Mammary epithelial cell (primary cell): ENCODE results near the genes TMEM266, ISL2, PSTPIP1 and HMG20A.

DNA sequence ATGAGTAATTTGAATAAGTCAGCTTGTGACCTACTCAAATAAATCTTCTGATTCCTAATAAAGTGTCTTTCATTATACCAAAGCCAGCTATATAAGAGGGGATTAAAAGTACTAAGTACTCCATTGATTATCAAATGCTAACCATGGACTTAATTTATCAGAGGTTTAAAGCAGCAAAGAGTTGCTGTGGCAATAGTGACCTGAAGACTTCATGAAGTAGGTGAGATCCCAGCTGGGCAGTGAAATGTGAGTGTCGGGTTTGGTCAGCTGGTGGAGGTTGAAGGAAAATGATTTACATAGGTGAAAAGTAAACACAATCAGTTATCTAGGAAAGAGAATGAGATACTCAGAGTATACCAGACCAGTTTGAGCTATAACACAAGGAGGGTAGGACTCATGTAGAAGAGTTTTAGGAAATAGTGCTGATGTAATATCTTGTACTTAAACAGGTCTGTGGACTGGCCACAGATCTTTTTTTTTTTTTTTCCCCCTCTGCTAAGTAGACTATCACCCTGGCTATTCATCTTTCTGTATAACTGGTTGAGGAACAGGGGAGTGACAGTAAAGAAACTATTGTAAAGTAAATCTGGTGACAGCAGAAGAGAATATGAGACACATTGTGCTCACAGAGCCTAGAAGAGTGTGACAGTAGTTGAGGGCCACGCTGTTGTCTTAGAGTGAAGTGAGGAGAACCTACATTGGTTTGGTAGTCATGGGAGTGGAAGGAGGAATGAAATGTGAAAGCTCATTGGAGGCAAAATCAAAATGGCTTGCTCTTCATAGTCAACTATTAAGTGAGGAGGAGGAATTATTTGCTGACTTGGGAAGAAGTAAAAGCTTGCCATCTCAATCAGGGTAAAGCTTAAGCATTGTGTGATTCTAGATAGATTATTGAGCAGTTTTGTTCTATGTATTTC lies 16.3 kb upstream of the FBXO22 start:
- CAGE, long polyA plus RNA, result no peak
- RRBS, result no CpG with 5 or more reads among the region's 2 CpGs

GRCh38 chr15:75941466-75942680 lies 38.2 kb downstream of the FBXO22 start:
- CAGE, long polyA plus RNA, result no peak
- RRBS, result no CpG with 5 or more reads among the region's 6 CpGs

- CAGE, long polyA plus RNA, result no peak
- RRBS, result 2% methylated on average over 34 of the region's 102 CpGs
These were observed at the start of gene TMEM266 for GRCh38 chr15:76059500-76060439. TSS of gene TMEM266 (plus strand) at chr15:76059985.

DNA sequence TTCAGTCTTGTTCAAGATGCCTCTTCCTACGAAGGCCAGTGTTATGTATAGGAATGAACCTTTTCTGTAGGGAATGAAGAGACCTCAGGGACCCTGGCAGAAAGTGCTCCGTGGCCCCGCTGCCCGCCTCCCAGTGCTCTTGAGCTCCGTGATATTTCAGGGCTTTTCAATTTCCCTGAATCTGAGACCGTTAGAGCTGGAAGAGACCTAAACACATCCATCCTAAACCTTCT lies 80.6 kb downstream of the TMEM266 start:
- CAGE, long polyA plus RNA, result no peak
- RRBS, result no CpG with 5 or more reads among the region's 6 CpGs

DNA sequence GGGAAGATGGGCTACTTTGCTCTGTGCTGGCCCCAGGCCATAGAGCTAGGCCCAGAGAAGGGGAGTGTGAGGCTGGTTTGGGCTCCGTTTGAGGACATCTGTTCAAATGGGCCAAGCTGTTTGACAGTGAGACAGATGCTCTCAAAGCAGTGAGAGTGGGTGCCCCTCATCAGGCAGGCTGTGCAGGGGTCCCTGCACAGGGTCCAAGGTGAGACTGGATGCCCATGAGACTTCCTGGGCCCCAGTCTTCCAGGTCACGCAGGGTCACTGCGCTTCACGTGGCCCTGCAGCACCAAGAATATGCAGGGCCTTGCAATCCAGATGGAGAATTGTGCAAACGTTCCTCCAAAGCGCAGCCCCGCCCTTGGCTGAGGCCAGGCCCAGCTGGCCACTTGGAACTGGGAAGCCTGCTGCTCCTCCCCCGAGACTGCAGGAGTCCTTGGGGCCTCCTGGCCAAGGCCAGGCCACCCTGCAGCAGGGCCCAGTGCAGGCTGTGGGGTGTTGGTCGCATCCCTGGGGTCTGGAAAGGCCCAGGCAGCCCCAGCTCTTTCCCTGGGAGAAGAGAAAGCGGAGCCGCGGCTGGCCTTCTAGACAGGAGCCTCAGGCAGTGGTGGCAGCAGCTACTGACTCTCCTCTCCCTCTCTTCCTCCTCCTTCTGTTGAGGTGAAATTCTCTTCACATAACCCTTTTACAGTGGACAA lies 103.6 kb downstream of the TMEM266 start:
- CAGE, long polyA plus RNA, result no peak
- RRBS, result no CpG with 5 or more reads among the region's 12 CpGs

DNA sequence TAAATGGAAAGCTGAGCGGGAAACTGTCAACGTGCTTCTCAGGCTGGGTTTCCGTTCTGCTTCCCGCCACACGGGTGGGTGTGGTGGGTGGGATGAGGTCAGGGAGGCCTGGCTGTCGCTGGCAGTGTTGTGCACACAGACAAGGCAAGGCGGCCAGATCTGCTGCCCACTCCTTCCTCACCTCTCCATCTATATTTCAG lies 110.3 kb downstream of the TMEM266 start:
- CAGE, long polyA plus RNA, result no peak
- RRBS, result no CpG with 5 or more reads among the region's 7 CpGs

- CAGE, long polyA plus RNA, result no peak
- RRBS, result 4% methylated on average over 15 of the region's 53 CpGs
These were observed at the start of gene ISL2 for GRCh38 chr15:76335809-76337046. TSS of gene ISL2 (plus strand) at chr15:76336773.

GRCh38 chr15:76341092-76341752 lies 4.6 kb downstream of the ISL2 start:
- CAGE, long polyA plus RNA, result no peak
- RRBS, result 3% methylated on average over 7 of the region's 43 CpGs

DNA sequence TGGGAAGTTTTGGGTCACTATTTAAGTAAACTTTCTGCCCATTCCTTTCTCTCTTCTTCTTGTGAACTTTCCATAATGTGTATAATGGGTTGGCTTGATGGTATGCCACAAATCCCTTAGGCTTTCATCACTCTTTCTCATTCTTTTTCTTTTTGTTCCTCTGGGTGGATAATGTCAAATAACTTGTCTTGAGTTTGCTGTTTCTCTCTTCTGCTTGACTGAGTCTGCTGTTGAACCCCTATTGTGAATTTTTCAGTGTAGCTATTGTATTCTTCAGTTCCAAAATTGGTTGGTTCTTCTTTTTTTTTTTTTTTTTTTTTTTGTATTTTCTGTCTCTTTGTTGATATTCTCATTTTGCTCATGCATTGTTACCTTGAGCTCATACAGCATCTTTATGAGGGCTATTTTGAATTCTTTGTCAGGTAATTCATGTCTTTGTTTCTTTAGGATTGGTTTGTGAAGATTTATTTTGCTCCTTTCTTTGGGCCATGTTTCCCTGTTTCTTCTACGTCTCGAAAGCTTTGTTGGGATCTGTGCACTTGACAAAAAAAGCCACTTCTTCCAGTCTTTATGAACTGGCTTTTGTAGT lies 129.6 kb downstream of the ISL2 start:
- CAGE, long polyA plus RNA, result no peak
- RRBS, result no CpG with 5 or more reads among the region's 2 CpGs

- CAGE, long polyA plus RNA, result no peak
- RRBS, result no CpG with 5 or more reads among the region's 3 CpGs
These were observed 17.7 kb downstream of the RCN2 start for GRCh38 chr15:76949048-76949783.

DNA sequence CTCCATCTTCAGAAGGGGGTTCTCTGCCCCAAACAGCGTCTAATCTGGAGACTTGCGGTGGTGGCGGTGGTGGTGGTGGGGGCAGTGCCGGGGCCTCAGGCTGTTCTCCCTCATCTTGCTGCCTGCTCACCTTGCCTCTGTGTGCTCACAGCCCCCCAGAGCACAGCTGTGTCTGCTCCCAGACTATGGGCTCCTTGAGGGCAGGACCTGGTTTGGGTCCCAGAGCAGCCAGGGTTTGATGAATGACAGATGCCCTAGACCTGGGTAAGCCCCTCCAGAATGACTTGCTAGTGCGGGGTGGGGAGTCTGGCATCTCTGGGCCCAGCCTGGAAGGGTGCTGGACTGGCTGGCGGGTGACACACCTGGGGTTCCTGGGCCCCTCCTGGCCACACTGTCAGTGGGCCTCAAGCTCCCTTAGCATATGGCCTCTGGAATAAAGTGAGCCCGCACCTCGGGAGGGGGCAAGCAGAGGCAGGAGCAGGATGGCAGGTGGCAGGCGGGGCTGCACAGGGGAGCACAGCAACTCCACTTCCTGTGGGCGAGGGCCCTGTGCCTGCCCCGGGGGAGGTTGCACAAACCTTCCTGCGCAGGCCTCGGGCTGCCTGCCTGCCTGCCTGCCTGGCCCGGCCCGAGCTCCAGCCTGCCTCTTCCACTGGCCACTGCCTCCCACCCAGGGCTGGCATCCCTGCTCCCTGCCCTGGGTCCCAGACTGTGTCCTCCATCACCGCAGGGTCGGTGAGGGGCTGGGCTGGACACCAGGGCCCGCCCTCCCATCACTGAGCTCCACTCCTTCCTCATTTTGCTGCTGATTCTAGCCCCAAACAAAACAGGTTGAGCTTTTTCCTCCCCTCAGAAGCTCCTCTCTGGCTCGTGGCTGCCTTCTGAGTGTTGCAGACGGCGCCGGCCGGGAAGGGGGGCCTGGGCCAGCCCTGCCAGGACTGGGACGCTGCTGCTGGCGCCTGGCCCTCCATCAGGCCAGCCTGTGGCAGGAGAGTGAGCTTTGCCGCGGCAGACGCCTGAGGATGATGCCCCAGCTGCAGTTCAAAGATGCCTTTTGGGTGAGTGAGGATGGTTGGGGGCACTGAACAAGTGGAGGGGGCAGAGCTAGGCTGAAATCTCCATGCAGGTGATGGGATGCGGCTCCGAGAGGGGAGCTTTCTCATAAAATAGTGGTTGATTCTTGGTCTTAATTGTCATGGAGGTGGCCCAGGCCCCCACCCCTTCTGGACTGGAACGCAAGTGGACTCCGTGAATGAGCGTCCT lies at the start of gene PSTPIP1:
Gene PSTPIP1, plus strand, starts transcription at position 575 of the 1,263 bp plus-strand sequence.
- CAGE, long polyA plus RNA, result no peak
- RRBS, result 3% methylated on average over 2 of the region's 33 CpGs

GRCh38 chr15:77046177-77047055 lies 24.5 kb downstream of the TSPAN3 start:
- CAGE, long polyA plus RNA, result no peak
- RRBS, result no CpG with 5 or more reads among the region's 11 CpGs

DNA sequence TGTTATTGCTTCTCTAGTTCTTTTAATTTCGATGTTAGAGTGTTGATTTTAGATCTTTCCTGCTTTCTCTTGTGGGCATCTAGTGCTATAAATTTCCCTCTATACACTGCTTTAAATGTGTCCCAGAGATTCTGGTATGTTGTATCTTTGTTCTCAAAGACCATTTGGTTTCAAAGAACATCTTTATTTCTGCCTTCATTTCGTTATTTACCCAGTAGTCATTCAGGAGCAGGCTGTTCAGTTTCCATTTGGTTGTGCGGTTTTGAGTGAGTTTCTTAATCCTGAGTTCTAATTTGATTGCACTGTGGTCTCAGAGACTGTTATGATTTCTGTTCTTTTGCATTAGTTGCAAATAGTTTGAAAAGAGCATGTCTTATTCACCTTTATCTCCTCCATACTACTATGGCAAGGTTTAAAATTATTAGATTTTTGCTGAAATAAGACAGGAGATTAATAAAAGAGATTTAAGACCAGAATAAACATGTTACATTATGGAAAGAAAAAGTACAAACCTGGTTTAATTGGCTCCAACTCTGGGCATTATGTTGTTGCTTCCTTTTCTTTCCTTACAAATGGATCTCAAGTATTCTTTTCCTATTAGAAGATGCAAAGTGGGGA lies 133.9 kb downstream of the PEAK1 start:
- CAGE, long polyA plus RNA, result no peak
- RRBS, result no CpG with 5 or more reads among the region's 3 CpGs

DNA sequence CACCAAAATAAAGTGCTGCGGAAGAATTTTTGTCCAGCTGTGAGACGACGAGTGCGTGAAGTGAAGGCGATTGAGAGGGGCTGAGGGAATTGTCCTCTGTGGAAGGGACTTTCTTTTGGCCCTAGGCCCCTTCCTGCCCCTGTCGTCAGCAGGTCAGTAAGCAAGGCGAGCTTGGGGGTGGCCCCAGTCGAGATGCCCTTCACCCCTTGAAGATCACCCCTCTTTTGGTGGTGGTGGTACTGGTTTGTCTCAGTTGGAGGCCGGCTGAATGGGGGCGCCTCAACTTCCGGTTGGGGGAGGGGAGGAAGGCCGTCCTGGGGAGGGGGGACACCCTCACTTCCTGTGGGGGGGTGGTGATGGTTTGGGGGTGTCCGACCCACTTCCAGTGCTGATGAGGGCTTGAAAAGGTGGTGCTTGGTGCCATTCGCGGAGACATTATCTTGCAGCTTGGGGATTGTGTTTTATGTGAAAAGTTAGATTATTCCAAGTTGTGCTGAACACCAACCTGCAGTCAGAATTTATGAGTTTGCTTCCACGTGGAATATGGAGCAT lies at the start of gene HMG20A:
Gene HMG20A, plus strand, starts transcription at position 36 of the 552 bp plus-strand sequence.
- CAGE, long polyA plus RNA, result no peak
- RRBS, result no CpG with 5 or more reads among the region's 16 CpGs

GRCh38 chr15:77769332-77769609 lies 136.6 kb upstream of the LINGO1 start:
- CAGE, long polyA plus RNA, result no peak
- RRBS, result no CpG with 5 or more reads among the region's 4 CpGs

DNA sequence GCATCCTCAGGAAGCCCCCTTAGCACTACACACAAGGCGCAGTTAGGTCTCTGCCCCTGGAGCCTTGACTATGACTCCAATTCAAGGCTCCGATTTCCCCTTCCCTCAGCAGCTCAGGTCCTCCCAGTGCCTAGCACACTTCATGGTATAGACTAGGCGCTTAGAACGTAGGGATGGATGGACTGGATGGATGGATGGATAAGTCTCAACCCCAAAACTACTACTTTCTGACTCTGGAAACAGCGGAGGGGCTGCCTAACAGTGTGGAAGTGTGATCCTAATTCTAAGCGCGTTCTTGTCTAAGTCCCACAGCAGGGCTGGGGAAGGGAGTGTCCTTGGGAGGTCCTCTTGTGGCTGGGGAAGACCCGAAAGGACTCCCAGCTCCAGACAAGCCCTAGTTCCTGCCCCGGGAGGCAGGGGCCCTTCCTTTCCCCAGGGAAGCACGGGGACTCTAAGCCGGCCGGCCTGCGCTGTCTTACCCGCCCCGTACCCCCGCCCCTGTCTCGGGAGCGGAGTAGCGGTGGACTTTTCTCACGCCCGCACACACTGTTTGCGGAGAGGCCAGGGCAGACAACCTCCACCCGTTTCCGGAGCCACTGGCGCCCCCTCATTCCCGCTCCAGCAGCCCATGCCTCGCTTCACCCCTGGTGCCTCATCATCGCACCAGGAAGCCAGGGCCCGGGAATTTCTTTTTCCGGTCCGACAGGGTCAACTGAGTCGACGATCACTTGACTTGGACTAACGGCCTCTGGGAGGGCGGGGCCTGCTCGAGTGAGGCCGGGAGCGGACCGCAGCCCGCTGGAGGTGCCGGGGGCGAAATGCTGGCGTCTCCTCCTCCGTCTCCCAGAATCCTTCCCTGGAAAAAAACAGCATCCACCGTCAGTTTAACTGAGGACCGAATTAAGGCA lies 133.4 kb downstream of the TBC1D2B start:
- CAGE, long polyA plus RNA, result no peak
- RRBS, result 9% methylated on average over 6 of the region's 46 CpGs

- CAGE, long polyA plus RNA, result no peak
- RRBS, result no CpG with 5 or more reads among the region's 4 CpGs
These were observed 29.6 kb downstream of the TBC1D2B start for GRCh38 chr15:78047858-78048357.

DNA sequence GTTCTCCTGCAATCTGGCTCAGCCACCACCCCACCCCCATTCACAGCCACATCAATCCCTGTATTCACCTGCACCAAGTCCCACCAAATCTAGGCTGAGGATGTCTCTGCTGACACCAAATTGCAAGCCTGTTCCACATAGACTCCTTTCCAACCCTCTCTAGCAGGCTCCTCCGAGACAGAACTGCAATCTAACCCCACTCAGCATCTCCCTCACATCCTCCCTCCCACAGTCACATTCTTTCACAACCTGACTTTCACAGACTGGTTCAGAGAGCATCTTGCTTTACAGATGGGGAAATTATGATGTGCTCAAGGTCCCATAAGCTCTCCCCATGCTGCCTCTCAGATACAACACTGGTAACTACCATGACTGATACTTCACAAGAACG lies 27.9 kb downstream of the TBC1D2B start:
- CAGE, long polyA plus RNA, result no peak
- RRBS, result no CpG with 5 or more reads among the region's 2 CpGs

DNA sequence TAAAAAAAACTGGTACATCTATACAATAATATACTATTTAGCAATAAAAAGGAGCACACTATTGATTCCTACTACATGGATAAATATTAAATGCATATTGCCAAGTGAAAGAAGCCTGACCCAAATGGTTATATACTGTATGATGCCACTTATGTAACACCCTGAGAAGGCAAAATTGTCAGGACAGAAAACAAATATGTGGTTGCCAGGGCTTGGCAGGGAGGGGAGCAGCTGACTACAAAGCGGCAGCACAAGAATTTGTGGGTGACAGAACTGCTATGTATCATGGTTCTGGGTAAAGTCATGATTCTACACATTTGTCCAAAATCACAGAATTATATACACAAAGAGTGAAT lies 22.6 kb downstream of the TBC1D2B start:
- CAGE, long polyA plus RNA, result no peak
- RRBS, result no CpG with 5 or more reads among the region's 1 CpG

DNA sequence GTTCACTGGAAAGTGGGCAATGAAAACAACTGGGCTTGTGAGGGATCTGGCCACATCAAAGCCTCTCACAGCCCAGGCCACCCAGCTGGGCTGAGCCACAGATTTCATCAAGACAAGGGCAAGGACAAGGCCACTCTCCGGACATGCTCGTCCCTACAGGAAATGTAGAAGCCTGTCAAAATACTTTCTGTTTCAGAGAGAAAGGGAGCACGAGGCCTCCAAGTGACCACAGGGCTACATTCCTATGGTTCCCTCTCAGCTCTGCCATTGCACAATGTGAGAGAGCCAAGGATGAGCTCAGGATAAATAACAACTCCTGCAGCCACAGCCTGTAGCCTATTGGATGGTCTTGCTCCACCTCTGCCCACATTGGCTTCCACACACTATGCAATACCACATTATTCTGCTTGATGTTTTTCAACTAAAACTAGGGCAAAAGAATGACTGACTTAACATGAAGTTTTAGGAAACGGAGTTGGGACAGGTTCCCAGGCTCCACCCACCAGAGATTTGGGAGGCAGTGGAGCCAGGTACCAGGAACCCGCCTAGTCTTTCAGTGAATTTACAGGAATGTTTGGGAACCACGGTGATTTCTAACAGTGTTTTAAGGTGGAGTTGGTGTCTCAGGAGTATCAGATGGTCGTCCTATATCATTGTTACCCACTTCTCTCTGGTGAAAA lies 12.0 kb downstream of the TBC1D2B start:
- CAGE, long polyA plus RNA, result no peak
- RRBS, result no CpG with 5 or more reads among the region's 7 CpGs